ENCODE results near the gene TMEM154.

DNA sequence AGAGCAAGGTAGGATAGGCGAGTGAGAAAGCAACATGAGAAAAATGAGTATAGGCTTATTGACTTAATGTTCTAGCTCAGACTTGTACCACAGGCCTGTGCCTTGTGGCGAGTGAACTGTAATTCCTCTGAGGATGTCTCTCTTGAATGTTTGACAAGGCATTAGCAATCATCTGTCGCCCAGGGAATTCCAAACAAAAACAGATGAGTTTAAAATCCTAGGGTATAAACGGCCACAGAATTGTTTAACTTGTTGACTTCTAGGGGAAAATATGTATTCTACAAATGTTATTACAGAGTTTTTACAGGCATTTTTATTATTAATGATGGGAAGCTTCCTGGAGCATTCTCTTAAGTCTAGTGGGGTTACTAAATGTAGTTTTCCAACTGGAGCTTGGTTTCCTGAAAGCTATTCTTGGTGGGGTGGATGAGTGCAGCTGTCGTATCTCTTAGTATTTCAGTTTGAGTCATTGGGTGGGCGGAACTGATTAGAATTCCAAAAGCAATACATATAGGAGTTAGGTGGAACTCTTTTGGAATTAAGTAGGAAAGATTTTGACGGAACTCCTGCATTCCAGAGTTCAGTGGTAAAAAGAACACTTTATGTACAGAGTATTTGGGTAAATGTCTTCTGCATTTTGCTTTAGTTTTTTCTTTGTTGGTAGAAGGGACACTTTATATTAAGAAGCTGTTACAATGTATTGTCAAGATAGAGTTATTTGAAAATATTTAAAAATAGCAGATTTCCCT is 40.7 kb downstream of the ARHGAP10 start:
- PRO-cap, result no peak

GRCh38 chr4:147863968-147864394 is 132.1 kb downstream of the ARHGAP10 start:
- PRO-cap, result no peak

- PRO-cap, result no peak
Observed at GRCh38 chr4:148420646-148421551, 21.3 kb downstream of the NR3C2 start.

- PRO-cap, result no peak
Observed at GRCh38 chr4:148441286-148441826, 858 bp downstream of the NR3C2 start.

GRCh38 chr4:150546324-150546728 is 35.6 kb upstream of the MAB21L2 start:
- PRO-cap, result no peak

DNA sequence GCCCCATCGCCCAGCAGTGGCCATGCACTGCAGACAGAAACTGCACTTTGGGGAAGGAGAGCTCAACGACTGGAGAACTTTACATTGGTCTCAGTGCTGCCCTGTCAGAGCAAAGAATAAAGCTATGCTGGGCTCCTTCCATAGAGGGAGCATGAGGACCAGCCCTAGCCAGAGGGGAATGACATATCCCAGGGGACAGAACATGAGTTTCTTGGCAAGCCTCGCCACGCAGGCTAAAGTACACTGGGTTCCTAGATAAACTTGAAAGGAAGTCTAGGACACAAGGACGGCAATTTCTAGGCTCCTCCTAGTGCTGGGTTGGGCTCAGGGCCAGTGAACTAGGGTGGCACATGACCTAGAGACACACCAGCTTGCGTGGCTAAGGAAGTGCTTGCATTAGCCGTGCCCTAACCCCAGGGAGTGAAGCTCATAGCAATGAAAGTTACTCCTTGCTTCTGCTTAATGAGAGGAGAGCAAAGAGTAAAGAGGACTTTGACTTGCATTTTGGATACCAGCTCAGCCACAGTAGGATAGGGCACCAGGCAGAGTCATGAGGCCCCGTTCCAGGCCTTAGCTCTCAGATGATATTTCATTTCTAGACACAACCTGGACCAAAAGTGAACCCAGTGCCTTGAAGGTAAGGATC is 141.0 kb downstream of the MAB21L2 start:
- PRO-cap, result no peak

DNA sequence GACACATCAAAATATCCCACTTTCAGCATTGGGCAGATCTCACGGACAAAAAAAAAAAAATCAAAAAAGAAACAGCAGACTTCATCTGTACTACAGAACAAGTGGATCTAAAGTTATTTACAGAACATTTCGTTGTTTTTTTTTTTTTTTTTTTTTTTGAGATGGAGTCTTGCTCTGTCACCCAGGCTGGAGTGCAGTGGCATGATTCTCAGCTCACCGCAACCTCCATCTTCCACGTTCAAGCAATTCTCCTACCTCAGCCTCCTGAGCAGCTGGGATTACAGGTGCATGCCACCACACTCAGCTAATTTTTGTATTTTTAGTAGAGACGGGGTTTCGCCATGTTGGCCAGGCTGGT is 145.0 kb downstream of the MAB21L2 start:
- PRO-cap, result no peak

- PRO-cap, result no peak
Observed at GRCh38 chr4:151176445-151176967, 77.1 kb downstream of the RPS3A start.

- PRO-cap, result no peak
Observed at GRCh38 chr4:151251638-151252795, 24.9 kb upstream of the PRSS48 start.

DNA sequence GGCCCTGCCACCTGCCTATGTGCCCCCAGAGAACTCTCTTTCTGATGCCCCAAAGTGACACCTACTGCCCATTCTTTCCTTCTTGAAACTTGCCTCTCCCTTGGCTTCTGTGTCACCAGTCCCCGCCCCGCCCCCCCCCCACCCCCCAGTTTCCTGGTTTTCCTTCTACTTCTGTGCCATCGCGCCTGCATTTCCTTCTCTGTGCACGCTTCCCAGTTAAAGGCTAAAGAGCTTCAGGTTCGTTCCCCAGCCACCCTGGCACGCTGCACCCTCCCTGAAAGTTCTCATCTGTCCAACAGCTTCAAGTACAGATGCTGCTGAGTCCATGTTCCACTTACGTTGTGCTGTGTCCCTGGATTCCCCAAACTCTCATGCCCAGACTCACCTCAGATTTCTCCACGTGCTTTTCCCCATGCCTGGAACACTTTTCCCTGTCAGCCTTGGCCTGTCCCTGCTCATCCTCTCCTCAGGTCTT is 74.2 kb downstream of the GATB start:
- PRO-cap, result no peak

DNA sequence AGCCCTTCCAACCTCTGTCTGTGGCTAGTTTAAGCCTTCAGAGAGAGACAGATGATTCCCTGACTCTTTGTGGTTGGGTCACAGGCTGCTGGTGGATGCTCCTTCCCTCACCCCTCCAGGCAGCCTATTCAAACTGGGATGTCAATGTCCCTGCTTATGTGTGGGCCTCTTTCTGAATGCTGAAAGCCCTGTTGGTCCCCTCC is 148.7 kb upstream of the GATB start:
- PRO-cap, result no peak

DNA sequence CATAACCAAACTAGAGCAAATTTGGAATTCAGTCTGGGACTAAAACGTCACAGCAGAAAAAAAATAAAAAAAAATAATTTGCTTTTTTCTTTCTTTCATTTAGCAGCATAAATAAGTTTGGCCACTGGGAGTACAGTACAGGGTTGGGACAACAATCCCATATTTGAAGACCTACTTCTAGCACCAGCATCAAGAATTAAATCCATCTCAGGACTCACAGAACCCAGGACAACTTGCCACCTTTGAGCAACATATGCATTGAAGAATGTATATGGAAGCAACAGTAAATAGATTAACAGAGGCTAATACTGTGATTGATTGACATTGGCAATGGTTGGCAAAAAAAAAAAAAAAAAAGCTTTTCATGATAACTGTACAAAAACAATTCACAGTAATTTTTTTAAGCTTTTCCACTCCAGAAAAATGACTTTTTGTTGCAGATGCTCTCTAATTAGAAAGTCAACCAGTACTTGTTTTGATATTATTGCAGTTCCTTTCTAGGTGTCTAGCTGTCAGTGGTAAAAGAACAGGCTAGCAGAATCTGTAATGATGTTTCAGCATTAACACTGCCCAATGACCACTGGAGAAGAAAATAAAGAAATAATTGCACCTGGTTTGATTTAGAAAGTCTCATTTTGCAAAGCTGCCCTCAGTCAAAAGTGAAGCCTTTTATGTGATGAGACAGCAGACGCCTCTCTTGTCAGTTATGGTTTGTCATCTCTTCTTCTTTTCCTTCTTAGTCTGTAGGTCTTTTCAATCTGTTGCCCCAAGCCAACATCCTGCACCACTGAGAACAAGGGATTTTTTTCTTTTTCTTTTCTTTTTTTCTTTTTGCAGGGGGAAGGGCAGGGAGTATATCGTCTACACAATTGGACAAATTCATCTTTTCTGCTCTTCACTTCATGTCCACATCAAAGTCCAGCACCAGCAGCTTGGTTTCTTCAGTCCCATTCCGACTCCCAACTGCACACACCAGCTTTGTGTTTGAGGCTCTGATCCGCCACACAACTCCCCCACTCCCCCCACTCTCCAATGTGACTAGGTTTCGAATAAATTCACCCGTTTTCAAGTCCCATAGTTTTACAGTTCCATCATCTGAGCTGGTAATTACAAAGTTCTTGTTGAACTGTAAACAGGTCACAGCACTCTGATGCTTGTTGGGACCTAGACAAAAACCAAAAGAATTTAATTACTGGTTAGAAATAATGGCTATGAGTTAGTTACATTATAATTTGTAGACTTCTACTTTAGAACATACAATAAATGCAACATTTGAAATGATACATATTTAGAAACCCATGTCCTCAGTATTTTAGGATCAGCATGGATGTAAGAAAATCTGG is 213.4 kb downstream of the FBXW7 start:
- PRO-cap, result no peak

GRCh38 chr4:152448641-152449277 is 87.1 kb downstream of the FBXW7 start:
- PRO-cap, result no peak

GRCh38 chr4:152554184-152554802 is 18.4 kb upstream of the FBXW7 start:
- PRO-cap, result unidirectional peak, minus-strand start at chr4:152554469

DNA sequence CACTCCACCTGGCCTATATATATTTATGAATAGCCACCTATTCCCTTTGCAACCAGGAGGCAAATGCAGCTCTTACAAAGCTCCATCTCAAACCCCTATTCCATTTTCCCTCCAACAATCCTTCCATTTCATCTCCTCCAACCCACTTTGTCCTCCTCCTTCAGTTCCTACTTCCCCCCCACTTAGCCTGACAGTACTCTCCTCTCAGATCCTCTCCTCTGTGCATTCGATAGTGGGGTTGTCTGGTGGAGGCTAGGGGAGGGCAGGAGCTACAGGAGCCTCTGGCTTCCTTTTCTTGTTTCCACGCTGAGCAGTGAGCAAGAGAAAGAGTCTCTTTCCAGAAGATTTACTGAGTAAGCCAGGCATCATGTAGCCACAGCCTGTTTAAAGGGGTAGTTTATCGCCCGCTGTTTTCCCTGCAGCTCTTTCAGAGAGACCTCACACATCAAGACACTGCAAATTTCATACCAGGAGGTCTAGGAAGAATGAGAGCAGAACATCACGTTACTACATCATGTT is 33.2 kb downstream of the TMEM154 start:
- PRO-cap, result no peak

DNA sequence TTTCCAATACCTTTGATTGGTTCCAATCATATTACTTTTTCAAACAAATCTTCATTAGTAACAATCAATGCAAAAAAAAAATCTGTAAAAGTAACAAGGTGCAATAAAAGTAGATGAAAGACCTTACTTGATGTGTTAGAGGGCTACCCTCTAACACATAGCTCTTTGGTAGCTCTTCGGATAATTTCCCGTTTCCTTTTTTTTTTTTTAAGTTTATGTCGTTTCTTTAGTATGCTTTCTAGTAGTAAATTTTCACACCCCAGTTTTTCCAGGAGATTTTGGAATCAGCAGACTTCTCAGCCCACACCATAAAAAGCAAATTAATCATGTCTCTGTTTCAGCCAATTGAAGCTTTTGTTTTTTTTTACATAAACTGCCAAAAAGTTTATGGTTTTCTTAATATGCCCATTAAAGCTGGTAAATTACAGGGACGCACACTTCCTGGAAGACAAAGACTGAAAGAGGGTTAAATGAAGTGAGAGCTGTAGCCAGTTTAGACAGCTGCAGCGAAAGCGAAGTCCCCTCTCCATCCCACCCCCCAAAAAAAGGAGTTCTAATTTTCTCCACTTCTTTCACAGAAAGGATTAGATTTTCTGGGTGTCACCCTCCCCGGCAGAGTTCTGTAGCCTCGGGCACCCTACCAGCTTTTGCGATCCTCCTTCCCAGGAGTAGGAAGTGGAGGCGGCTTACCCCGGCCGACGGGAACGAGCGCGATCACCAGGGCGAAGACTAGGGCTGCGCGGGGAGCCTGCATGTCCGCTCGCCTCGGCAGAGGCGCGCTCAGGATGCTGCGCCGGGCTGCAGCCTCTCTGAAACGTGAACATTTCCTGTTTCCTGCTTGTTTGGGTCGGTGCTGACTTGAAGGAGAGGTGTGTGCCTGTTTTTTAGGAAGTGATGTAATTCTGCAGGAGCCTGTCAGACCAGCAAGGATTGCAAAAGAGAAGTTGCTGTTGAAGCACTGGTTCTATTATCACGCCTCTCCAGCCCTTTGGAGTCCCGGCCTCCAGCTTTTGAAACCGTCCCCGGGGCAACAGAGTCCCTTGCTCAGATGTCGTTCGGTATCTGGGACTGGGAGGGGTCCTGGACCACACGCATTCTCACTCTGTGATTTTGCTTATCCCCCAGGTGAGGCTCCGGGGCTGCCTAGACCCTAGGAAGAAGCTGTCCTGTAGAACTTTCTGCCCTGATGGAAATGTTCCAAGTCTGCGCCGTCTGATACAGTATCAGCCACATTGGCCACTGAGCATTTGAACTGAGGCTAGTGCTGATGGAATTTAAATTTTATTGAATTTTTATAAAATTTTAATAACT is at the start of gene TMEM154:
Gene TMEM154 (minus strand): TSS at position 818 of the 1,311 bp plus-strand sequence.
- PRO-cap, result no peak

GRCh38 chr4:152937082-152937951 is 1.2 kb downstream of the FHDC1 start:
- PRO-cap, result no peak

DNA sequence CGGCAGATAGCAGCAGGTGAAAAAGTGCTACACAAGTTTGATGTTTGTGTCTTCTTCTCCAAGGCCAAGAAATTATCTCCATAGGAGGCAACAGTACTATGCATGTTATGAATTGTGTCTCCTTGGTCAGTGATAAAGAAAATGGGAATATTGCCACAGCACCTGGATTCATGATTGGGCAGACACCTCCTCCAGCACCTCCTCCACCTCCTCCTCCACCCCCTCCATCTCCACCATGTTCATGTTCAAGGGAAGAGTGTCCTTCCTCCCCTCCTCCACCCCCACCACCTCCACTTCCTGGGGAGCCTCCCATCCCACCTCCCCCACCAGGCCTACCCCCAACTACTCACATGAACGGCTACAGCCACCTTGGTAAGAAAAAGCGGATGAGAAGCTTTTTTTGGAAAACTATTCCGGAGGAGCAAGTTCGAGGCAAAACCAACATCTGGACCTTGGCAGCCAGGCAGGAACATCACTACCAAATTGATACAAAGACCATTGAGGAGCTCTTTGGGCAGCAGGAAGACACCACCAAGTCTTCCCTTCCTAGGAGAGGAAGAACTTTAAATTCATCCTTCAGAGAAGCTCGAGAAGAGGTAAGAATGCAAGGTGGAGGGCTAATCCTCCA is 7.0 kb downstream of the FHDC1 start:
- PRO-cap, result no peak

GRCh38 chr4:152985718-152986091 is 49.6 kb downstream of the FHDC1 start:
- PRO-cap, result no peak

- PRO-cap, result no peak
Observed at GRCh38 chr4:153219803-153220431, 15.7 kb downstream of the TRIM2 start.

All from SP-49 (cell line).